Mesangial cell (primary cell): ENCODE results near the genes SPPL3 and P2RX7.

GRCh38 chr12:120078666-120079532 lies 37.7 kb downstream of the RAB35 start:
- RAMPAGE, long total RNA = no peak

GRCh38 chr12:120134071-120134681 lies 17.6 kb upstream of the RAB35 start:
- RAMPAGE, long total RNA = no peak

- RAMPAGE, long total RNA = no peak
Observed at GRCh38 chr12:120140149-120140572, 23.6 kb upstream of the RAB35 start.

DNA sequence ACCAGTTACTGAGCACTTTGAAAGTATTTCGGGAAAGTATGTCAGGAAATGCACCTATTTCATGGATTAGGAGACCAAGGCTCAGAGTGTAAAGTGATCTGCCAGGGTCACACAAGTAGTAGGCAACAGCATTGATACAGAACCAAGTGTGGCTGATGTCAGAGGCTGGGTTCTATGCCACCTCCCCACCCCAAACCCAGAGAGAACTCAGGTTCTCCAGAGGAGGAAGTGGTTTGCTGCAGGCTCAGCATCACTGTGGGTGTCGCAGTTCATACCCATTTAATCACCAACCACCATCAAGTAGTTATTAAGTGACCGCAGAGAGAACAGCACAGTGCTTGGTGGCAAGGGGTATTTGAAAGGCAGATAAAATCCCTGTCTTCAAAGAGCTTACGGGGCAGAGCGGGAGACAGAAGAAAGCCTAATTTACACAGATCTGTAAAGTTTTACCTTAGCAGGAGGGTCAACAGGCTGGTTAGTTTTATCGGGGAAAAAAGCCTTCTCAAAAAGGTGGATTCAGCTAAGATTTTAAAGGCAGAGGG lies 13.5 kb downstream of the PXN start:
- RAMPAGE, long total RNA = no peak

DNA sequence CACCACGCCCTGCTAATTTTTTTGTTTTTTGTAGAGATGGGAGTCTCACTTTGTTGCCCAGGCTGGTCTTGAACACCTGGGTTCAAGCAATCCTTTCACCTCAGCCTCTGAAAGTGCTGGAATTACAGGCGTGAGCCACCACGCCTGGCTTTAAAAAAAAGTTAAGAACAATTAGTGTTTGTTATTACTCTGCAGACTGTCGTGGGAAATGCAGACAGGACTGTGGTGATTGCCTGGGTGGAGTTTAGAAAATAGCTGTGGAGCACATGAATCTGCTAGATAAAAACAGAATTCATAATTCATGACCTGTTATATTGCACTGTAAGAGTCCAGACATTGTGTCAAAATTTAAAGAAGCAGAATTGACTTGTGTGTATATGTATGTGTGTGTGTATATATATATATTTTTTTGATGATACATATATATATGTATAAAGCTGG lies 9.1 kb upstream of the COX6A1 start:
- RAMPAGE, long total RNA = no peak

GRCh38 chr12:120452627-120452946 lies 6.3 kb downstream of the GATC start:
- RAMPAGE, long total RNA = no peak

GRCh38 chr12:120468864-120469611 lies 510 bp downstream of the SRSF9 start:
- RAMPAGE, long total RNA = no peak

DNA sequence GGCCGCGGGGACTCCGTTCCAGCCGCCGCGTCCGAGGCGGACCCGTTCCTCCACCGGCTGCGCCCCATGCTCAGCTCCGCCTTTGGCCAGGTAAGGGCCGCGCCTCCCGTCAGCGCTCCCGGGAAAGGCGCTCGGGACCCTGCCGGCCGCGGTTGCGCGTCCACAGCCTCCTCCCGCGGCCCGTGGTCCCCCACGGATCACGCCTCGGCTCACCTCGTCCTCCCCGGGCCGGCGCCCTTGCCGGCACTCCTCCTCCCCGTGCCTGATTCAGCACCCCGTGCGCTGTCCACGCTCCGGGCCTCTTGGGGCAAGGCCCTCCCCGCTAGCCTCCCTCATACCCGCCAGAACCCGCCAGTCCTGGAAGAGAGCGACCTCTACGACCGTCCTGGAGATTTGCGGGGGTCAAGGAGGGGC lies 831 bp downstream of the CABP1 start:
- RAMPAGE, long total RNA = no peak

GRCh38 chr12:120687757-120688577 lies 1.0 kb downstream of the MLEC start:
- RAMPAGE, long total RNA = no peak

- RAMPAGE, long total RNA = no peak
Observed at GRCh38 chr12:120705437-120706062, 4.7 kb upstream of the UNC119B start.

DNA sequence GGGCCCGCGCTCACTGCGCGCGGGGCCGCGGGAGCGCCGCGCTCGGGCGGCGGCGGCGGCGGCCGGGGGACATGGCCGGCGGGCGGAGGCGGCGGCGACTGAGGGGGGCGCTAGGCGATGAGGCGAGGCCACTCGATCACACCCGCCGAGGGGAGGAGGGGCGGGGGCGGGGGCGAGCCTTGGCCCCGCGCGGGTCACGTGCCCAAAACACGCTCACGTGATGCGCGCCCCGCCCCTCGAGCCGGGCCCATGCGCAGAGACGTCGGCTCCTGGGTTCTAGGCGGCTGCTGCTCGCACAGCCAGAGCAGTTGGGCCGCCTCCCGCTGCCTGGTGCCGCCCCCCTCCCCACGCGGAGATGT lies at the start of gene SPPL3:
TSS of gene SPPL3 (minus strand) at position 155 of the 359 bp plus-strand sequence.
- RAMPAGE, long total RNA = no peak

- RAMPAGE, long total RNA = no peak
Observed at GRCh38 chr12:120984183-120984920, 6.0 kb downstream of the HNF1A start.

DNA sequence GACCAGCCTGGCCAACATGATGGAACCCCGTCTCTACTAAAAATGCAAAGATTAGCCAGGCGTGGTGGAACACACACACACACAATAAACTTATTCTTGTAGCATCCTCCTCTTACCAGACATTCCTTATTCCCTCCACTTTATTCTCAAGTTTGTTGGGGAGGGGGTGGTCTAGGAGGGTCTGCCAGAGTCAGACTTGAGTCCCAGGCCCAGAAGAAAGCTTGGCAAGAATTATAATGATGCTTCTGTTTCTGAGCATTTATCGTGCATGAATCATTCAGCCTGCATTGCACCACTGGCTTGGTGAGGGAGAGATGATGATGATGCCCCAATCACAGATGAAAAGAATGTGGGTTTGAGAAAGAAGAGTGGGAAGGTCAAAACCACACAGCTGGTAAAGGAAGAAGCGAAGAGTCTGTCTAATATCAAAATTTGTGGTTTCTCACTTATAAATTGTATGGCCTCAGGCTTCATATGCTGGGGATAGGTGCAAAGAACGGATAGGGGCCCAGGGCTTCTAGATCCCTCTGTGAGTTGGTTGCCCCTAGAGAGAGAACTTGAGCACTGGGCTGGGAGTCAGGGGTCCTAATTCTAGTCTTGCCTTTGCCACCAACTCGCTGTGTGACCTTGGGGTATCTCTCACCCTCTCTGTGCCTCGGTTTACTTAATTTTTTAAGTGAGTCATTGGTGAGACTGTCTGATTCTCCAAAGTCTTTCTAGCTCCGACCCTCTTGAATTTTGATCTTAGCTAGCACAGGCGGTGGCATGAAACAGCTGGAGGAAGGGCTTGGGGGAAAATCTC lies 2.3 kb downstream of the OASL start:
- RAMPAGE, long total RNA = no peak

GRCh38 chr12:121132514-121133682 lies at the start of gene P2RX7:
TSS of gene P2RX7 (plus strand) at chr12:121132876.
- RAMPAGE, long total RNA = no peak

- RAMPAGE, long total RNA = no peak
Observed at GRCh38 chr12:121227137-121227801, 17.3 kb downstream of the P2RX4 start.

DNA sequence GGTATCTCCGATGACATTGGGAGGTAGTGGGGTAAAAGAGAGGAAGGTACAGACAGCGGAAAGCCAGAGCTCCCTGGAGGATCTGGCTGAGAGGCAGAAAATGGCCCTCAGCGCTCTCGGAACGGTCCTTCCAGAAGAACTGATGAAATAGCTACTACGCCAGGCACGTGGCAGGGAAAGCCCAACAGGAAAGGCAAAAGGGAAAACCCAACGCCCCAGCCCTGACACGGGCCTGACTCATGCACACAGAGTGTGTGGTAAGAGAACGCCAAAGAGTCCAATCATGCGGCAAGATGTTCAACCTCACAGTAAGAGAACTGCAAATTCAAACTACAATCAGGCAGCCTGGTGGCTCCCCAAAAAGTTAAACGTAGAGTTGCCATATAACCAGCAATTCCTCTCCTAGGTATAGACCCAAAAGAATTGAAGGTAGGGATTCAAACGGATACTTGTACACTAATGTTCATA lies 19.5 kb downstream of the CAMKK2 start:
- RAMPAGE, long total RNA = no peak

DNA sequence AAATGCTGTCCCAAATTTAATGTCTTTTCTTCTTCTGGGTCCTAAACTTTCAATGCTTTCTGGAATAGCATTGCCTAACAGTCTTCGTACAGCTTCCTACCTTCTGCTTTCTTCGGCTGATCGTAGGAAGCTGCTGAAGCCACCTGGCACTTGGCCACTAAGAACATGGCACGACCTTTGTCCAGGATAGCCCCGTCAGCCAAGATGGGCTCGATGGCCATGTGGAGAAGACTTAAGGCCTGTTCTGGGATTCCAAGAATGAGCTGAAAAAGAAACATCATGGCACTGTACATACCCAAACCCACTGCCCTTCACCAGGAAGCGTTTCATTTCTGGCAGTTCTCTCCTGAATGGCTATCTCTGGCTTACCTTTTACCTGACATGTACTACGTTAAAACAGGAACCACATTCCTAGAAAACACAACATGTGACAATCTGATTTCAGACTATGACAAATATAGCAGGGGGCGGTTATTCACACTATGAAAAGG lies 13.1 kb upstream of the CAMKK2 start:
- RAMPAGE, long total RNA = no peak

DNA sequence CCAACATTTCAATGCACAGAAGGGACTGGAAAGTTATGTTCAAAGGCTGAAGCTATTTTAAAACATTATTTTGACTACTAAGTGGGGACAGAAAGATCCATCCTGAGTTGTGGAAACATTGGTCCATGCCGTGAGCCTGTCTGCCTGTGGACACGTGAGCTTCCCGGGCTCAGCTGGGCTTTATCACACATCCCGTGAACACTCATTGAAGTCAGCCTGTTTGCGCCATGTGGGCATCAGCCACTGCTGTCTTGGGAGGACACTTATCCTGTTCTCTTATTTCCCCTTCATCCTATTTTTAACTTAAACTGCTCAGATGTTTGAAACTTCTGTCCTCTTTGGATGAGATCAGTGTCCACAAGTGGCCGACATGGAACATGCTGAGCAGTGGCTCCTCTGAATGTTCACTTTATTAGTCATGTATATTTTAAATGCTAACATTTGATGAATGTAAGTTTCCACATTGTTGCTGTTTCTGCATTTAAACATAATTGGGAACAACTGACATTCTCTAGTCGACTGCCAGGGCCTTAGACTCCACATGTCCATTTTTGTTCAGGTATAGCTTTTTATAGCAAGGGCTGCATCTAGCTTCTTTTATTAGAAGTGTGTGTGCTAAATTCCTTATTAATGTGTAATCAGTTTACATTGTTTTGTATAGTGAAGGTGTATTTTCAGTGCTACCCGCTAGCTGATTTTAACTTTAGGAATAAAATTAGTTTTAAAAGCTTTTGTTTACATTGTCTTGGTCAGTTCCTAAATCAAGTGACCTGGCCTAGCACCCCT lies 23.9 kb downstream of the RNF34 start:
- RAMPAGE, long total RNA = no peak

- RAMPAGE, long total RNA = no peak
Observed at GRCh38 chr12:121432895-121433560, 33.1 kb downstream of the RNF34 start.

- RAMPAGE, long total RNA = no peak
Observed at GRCh38 chr12:121466855-121467819, 67.2 kb downstream of the RNF34 start.